Caco-2 (cell line): ENCODE results near the genes ST6GAL2 and BUB1.

GRCh38 chr2:105775659-105776724 lies 31.3 kb downstream of the NCK2 start:
- PRO-cap = no peak
- RRBS = no CpG with 5 or more reads among the region's 13 CpGs

DNA sequence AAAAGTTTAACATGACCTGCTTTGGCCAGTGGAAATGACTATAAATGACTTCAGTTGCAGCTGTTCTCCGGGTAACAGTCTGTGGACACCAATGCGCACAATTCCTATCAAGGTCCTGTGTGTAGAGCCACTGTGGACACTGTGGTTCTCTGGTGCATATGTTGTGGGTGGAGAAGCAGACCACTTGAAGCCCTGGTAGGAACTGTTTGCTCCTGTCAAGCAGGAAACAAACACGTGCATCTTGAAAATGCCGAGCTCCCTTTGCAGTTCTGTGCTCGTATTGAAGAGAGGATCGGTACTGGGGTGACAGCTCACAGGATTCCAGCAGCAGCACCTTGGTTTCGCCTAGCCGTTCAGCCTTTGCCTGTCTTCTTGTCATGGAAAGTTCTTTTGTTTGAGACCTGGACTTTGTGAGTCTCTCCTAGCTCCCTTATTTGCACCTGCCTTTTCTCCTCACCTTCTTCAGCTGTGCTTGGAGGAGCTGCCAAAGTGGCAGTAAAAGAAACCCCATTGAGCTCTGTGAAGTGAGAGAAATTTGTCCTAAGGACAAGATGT lies 32.9 kb downstream of the NCK2 start:
- PRO-cap = no peak
- RRBS = no CpG with 5 or more reads among the region's 8 CpGs

- PRO-cap = no peak
- RRBS = 98% methylated on average over 3 of the region's 9 CpGs
Measured at GRCh38 chr2:105800137-105800716, 55.5 kb downstream of the NCK2 start.

DNA sequence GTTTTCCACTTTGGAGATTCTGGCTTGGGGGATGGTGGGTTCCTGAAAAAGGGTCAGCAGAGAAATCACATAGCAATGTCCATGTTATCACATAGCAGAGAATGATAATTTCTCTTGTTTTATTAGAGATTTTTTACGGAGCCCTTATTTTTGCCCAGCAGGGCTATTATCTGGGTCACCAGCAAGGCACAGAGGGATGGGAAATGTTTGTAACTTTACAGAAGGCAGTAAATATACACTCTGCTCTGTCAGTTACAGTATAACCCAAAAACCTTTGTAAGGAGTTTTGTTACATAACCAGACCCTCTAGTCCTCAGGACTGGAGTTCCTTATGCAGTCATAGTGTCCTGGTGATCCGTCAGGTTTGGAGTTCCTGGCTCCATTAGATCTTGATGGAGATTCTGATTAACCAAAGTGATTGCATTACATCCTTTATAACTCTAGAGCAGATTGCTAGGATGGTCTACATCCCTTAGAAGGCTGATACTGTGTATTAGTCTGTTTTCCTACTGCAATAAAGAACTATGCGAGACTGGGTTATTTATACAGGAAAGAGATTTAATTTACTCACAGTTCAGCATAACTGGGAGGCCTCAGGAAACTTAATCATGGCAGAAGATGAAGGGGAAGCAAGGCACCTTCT lies 81.0 kb downstream of the NCK2 start:
- PRO-cap = no peak
- RRBS = no CpG with 5 or more reads among the region's 3 CpGs

GRCh38 chr2:105871045-105871443 lies 126.3 kb downstream of the NCK2 start:
- PRO-cap = no peak
- RRBS = no CpG with 5 or more reads among the region's 12 CpGs

GRCh38 chr2:106097322-106097711 lies 31.8 kb downstream of the ECRG4 start:
- PRO-cap = no peak
- RRBS = no CpG with 5 or more reads among the region's 7 CpGs

GRCh38 chr2:106124804-106125535 lies 59.5 kb downstream of the ECRG4 start:
- PRO-cap = unidirectional peak, minus-strand start at chr2:106125173
- RRBS = no CpG with 5 or more reads among the region's 7 CpGs

DNA sequence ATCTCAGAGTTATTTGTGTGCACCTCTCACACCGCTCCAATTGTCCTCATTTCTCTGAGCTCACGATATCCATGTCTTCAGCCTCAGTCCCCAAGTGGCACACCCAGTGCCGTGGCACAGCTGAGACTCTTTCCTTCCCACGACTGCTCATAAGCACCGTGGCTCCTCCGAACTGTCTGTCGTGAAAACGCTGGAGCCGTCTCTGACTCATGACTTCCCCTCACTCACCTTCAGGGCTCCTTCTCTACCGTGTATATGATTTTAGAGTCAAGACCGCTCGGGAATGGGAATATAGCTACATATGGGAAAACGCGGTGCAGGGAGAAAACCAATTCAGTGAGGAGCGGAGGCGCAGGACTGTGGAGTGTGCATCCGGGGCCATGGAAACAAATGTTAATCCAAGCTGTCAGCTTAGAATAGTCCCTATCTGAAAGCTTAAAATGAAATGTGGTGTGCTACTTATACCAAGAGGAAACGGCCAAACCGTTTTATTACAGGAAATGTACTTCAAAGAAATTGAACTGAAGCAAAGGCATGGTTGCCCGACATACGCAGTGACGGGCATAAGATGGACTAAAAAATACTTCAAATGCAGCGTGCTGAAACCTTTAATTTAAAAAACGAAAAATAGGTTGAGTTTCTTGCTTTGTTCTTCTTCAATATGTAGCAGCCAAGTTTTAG lies 33.8 kb downstream of the UXS1 start:
- PRO-cap = no peak
- RRBS = no CpG with 5 or more reads among the region's 24 CpGs

DNA sequence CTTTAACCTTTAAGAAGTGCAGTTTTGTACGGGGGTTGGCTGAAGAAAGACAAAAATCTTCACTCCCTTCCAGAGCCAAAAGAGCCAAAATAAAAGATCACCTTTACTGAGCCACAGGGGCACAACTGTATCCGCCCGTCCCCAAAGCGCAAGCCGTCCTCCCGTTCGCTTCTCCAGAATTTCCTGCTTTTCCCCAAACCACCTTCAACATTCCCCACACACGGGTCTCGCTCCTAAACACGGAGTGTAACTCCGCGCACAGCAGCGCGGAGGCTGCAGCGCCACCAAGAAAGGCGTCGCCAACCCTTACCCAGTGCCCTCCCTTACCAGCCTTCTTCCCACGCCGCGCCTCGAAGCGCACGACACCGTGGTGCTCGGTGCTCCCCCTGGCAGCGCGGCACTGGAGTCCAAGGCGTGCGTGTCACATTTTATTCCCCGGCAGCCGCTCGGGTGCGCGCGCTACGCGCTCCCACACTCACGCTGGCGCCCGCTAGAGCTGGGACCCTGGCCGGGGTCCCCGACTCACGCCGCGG lies at the start of gene ST6GAL2:
Gene ST6GAL2 (minus strand): TSS at position 402 of the 533 bp plus-strand sequence.
- PRO-cap = no peak
- RRBS = 19% methylated on average over 12 of the region's 45 CpGs

- PRO-cap = no peak
- RRBS = no CpG with 5 or more reads among the region's 10 CpGs
Measured at GRCh38 chr2:107542101-107542942, 284.4 kb upstream of the RGPD4 start.

GRCh38 chr2:107917302-107917669 lies 69.0 kb upstream of the SLC5A7 start:
- PRO-cap = no peak

GRCh38 chr2:108270856-108271282 lies 17.8 kb upstream of the SULT1C2 start:
- PRO-cap = no peak
- RRBS = no CpG with 5 or more reads among the region's 2 CpGs

DNA sequence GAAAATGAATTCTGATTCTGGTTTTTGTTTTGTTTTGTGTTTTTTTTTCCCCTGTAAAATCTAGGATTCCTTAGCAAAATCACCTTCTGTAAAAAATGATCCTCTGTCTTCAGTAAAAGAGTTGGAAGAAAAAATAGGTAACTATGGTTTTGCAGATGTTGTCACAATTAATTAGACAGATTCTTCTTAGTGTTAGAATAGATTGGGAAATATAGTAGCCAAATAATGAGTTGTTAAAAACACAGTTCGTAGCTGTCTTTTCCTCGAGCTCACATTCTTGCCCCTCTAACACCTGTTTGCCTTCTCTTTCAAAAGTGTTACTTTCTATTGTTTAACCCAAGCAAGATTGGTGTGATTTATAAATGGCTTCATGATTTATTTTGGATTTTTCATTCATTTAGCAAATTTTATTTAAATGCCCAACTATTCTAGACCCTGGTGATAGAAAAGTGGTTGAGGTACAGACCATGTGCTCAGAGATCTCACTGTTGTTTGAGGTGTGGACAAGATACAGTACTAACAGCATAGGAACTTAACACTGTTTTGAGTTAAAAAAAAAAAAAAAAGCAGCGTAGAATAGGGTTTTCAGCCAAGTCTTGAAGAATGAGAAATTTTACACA lies 23.9 kb downstream of the GCC2 start:
- PRO-cap = no peak
- RRBS = no CpG with 5 or more reads among the region's 3 CpGs

GRCh38 chr2:109201369-109201949 lies 72.5 kb downstream of the SH3RF3 start:
- PRO-cap = no peak
- RRBS = no CpG with 5 or more reads among the region's 11 CpGs

GRCh38 chr2:109266888-109267947 lies 138.2 kb downstream of the SH3RF3 start:
- PRO-cap = no peak
- RRBS = no CpG with 5 or more reads among the region's 17 CpGs

DNA sequence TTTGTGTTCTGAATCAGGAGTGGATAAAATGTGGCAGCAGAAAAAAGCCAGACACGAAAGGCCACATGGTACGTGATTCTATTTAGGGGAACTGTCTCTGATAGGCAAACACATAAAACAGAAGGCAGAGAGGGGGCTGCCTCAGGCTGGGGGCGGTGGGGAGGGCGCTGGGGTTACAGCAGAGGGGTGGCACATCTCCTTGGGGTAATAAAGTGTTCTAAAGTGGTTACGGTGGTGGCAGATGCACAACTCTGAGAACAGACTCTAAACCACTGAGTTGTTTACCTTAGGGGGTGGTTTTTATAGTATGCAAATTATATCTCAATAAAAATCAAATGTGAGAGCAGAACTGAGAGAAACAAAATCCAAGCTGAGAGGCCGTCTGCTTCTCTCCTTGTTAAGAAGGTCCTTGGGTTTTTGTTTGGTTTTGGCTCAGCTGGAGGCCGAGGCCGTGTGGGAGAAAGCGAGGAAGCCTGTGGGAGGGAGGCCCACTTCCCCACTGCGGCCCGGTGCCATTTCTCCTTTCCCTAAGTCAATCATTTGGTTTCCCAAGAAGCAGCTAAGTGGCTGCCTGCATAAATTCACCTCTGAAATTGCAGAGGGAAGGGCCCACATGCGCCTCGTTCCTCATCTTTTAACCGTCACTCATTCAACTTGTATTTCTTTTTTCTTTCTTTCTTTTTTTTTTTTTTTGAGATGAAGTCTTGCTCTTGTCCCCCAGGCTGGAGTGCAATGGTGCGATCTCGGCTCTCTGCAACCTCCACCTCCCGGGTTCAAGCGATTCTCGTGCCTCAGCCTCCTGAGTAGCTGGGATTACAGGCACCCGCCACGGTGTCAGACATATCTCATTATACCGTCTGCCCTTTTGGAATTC lies 78.2 kb downstream of the SOWAHC start:
- PRO-cap = no peak
- RRBS = no CpG with 5 or more reads among the region's 22 CpGs

GRCh38 chr2:110677603-110677953 lies 285 bp downstream of the BUB1 start:
- PRO-cap = no peak
- RRBS = 3% methylated on average over 6 of the region's 20 CpGs

DNA sequence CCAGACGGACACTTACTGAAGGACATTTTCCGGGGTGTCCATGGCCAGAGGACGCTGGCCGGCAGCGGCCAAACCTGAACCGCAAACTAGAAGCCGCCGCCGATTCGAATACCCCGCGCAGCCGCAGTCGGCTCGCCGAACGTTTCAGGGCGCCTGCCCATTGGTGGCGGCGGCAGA lies at the start of gene BUB1:
Gene BUB1 (minus strand): TSS at position 110 of the 177 bp plus-strand sequence.
- PRO-cap = bidirectional peak, plus-strand start outside the sequence, minus-strand start at position 110 of the sequence
- RRBS = 6% methylated on average over 2 of the region's 20 CpGs

- PRO-cap = no peak
- RRBS = no CpG with 5 or more reads among the region's 12 CpGs
Measured at GRCh38 chr2:110858792-110859365, 126.5 kb downstream of the ACOXL start.

GRCh38 chr2:111068433-111068861 lies 52.3 kb upstream of the BCL2L11 start:
- PRO-cap = no peak
- RRBS = no CpG with 5 or more reads among the region's 2 CpGs